ENCODE results near the genes NAALADL1 and TMEM262.

- RRBS, result no CpG with 5 or more reads among the region's 21 CpGs
These were observed 15.6 kb upstream of the EHD1 start for GRCh38 chr11:64893739-64894709.

DNA sequence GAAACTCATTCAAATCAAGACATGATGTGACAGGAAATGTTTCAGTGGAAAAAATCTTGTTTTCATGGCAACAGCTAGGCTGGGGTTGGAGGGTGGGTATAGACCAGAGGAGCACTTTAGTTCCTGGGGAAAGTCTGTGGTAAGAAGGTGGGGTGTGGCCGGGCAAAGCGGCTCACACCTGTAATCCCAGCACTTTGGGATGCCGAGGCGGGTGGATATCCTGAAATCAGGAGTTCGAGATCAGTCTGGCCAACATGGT is 1.1 kb downstream of the MAJIN start:
- RRBS, result no CpG with 5 or more reads among the region's 5 CpGs

- RRBS, result 47% methylated on average over 8 of the region's 28 CpGs
These were observed 608 bp downstream of the MAJIN start for GRCh38 chr11:64971320-64971680.

- RRBS, result 14% methylated on average over 12 of the region's 16 CpGs
These were observed 320 bp downstream of the MAJIN start for GRCh38 chr11:64971681-64971895.

DNA sequence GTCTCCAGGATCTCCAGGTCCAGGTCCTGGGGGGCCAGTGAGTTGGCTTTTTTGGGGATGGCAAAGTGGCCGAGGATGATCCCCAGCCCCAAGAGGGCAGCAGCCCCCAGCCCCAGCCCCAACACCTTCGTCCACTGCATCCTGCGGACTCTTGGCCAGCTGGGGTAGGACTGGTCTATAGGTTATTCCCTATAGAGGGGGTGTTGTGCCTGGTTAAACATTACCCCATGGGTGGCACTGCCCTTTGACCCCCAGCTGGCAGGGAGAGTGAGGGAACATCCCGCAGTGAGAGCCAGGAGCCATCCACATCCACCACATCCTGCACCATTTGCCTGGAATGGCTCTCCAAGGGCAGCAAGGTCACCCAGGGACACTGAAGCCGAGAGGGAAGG is at the start of gene NAALADL1:
NAALADL1 (minus strand) TSS at position 172 of the 392 bp plus-strand sequence.
- RRBS, result no CpG with 5 or more reads among the region's 5 CpGs

GRCh38 chr11:65088436-65088763 is 510 bp downstream of the TMEM262 start:
- RRBS, result no CpG with 5 or more reads among the region's 9 CpGs

DNA sequence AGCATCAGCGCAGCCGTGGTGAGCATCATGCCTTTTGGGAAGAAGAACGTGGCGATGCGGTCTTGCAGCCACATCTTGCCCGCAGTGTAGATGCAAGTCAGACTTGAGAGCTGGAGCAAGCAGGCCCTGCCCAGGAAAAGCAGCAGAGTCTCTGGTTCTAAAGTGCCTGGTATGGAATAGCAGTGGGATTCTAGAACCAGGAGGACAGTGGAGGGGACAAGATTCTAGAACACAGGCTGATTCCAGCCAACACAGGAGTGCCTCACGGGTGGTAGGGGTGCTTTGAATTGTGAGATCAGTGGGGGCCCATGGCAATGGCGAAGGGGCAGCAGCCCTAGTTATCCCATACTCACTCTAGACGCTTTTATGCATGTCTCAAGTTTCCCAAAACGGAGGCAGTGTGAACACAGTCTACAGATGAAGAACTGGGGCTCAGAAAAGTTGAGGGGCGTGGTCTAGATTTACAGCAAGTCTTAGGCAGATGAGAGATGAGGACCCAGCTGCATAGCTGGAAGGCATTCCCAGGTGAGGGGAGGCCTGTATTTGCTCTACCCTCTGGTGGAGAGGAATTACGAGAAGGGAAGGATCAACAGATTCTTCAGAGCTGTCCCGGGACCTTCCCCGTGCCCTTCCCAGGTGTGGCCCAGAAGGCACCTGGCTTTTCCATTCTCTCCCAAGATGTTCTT is at the start of gene TMEM262:
TMEM262 (minus strand) TSS at position 153 of the 686 bp plus-strand sequence.
- RRBS, result no CpG with 5 or more reads among the region's 14 CpGs

DNA sequence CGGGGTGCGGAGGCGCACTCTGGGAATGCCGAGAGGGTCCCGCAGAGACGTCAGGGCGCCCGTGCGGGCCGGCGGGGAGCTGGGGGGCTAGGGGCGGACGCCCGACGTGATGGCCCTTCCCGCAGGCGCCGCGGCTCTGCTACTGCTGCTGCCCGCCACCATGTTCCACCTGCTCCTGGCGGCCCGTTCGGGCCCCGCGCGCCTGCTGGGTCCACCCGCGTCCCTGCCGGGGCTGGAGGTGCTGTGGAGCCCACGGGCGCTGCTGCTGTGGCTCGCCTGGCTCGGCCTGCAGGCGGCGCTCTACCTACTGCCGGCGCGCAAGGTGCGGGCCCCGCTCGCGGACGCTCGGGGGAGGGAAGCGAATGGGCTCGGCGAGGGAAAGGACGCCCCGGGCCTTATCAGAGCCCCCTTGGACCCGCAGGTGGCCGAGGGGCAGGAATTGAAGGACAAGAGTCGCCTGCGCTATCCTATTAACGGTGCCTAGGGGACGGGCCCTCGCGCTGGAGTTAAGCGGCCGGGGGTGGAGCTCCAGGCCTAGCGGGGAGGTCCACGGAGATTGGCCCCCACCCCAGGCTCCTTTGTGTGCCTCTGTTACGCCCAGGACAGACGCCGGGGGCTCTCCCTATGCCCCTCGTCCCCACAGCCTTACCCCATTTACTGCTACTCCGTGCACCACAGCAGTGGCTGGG is 862 bp downstream of the TM7SF2 start:
- RRBS, result 1% methylated on average over 21 of the region's 66 CpGs

GRCh38 chr11:65133165-65133683 is 1.1 kb downstream of the SYVN1 start:
- RRBS, result 7% methylated on average over 6 of the region's 11 CpGs

DNA sequence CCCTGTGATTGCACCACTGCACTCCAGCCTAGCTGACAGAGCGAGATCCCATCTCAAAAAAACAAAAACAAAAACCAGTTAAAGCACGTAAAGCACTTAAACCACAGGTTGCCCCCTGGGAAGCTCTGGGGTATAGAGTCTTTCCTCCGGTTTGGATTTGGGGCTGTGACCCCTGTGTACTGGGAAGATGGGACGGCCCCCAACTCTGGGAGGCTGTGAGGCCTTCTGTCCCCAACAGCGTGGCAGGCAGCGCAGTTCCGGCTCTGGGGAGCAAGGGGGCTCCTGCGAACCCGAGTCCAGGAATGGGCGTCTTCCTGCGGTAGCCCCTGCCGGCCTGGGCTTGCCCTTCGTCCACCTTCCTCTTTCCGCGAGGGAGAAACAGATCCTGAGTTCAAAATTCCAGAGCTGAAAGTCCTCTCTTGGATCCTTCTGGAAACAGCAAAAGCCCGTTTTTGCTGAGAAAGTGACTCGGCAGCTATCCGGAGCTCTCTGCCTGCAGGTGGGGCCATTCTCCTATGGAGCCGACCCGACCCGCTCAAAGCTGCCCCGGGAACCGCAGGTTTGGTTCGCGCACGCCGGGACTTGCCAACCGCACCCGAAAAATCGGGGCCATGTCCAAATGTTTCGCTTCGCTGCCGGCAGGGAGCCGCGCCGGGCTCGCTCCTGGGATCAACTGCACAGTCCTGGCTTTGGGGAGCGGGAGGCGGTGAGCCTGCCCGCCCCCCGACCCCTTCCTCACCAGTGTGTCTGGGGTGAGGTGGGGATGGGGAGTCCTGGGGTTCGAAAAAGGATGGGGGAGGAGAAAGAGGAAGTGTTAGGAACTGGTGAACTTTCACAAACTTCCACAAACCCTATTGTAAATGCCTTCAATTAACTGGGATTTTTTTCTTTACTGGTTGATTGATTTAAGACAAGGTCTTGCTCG is 36.2 kb upstream of the POLA2 start:
- RRBS, result 3% methylated on average over 12 of the region's 43 CpGs

DNA sequence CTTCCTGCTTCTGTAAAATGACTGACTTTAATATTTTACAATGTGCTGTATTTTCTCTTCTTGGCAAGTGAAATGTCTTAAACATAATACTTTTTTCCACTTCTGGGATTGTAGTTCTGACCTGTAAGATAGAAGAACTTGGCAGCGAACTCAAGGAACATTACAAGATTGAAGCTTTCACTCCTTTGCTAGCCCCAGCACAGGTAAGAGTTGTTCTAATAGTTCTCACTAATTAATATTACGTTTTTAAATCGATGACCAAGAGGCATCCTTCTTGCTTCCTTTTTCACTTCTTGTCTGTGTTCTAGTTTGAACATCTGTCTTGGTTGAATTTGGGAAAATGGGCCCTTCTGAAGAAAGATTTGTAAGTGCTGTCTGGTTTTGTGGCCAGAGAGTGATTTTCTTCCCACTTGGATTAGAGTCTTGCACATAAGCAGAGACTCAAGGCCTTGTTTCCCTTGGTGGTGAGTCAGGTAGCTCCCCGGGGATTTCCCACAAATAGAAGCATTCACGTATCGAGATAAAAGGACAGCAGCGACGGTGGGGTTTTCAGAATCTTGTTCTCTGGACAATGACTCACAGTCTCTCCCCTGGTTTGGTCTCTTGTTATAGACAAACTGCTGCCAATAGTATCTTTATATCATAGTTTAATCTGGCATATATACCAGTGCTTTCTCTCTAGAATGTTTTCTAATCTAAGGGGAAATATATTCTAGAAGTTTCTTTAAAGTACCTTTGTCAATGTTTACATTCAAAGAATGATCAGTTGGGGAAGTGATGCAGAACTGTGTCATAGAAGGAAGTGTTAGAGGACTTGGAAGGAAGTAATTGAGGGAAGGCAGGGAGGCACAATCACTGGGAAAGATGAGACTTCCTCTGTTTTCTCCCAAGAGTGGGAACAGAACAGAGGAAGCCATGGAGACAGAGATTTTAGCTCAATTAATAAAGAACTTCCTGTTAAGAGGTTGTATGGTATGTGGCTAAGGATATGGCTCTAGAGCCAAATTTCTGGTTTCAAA is 18.0 kb downstream of the POLA2 start:
- RRBS, result no CpG with 5 or more reads among the region's 8 CpGs

DNA sequence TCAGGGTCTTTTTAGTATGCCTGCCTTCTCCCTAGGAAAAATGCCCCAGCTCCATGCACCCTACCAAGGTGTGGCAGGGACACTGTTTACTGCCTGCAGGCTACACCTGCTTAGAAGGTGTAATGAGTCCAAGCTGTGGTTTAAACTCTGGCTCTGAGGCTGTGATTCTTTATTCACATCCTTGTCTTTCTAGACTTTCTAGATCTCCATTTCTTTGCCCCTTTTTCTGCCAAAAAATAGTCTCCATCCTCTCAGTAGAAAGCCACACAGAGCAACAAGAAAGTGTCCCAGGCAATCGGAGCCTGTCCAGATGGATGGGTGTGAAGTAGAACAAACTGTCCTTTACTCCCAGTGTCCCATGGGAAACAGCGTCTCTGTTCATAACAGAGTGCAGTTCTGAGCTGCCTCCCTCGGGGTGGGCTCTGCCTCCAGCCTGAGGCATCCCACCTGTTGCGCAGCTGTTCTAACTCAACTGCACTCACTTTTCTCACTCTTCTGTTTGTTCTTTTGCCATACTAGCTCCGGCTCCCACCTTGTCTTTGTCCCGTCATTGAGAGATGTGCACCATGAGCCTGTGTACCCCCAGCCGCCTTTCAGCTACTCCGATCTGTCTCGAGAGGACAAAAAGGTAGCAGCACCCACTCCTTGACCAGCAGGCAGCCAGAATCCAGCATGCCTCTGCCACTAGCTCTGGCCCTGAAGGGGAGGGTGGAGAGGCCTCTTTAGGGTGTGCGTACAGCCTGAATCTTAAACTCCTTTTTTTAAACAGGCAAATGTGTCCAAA is 20.8 kb upstream of the CDC42EP2 start:
- RRBS, result no CpG with 5 or more reads among the region's 10 CpGs

GRCh38 chr11:65305600-65306406 is 8.9 kb upstream of the CDC42EP2 start:
- RRBS, result no CpG with 5 or more reads among the region's 16 CpGs

- RRBS, result 1% methylated on average over 20 of the region's 63 CpGs
These were observed 655 bp downstream of the TIGD3 start for GRCh38 chr11:65354932-65355879.

DNA sequence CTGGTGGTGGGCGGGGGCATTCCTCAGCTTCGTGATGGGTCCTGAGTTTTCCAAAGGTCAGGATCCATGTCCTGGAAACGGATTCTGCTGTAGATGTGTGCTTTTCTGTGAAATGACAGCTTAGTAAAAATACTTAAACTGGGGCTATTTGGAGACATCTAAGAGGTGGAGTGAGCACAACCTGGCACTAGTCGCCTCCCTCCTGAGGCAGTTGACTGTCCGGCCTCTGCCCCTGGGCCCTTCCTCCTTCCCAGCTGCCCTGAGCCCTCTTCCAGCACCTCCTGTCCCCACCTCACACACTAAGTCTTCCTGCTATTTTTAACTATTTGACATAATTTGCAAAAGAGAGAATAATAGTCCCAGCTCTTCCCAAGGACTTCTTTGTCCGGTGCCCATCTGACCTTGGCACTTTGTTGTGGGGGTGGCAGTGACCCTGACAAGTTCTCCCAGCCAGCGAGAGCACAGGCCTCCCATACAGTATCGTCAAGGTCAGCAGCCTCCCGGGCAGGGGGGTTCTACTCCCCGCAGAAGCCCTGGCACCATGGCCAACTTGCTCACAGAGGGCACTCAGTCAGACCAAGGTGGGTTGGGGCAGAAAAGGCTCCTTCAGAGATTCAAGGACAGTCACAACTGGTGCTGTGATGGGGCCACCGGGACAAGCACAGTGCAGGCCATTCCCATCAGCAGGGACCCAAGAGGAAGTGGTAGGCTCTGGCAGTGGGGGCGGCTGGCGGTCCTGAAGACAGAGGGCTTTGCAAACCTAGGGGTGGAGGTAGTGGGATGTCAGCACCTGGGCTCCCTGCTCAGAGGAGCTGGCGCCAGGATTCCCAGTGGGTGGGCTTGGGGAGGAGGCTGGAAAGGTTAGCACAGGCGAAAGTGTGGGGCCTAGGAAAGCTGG is 30.6 kb downstream of the FRMD8 start:
- RRBS, result no CpG with 5 or more reads among the region's 15 CpGs

- RRBS, result no CpG with 5 or more reads among the region's 5 CpGs
These were observed 45.0 kb downstream of the FRMD8 start for GRCh38 chr11:65431195-65432041.

GRCh38 chr11:65435580-65436404 is 49.4 kb downstream of the FRMD8 start:
- RRBS, result 78% methylated on average over 3 of the region's 15 CpGs

GRCh38 chr11:65442893-65443852 is 56.7 kb downstream of the FRMD8 start:
- RRBS, result no CpG with 5 or more reads among the region's 12 CpGs

DNA sequence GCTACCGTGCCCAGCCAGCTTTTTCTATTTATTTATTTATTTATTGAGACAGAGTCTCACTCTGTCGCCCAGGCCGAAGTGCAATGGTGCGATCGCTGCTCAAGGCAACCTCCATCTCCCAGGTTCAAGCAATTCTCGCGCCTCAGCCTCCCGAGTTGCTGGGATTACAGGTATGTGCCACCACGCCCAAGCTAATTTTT is 63.4 kb downstream of the FRMD8 start:
- RRBS, result no CpG with 5 or more reads among the region's 9 CpGs

GRCh38 chr11:65478391-65479149 is 46.3 kb upstream of the SCYL1 start:
- RRBS, result 4% methylated on average over 15 of the region's 31 CpGs